Jejunum (tissue), 1 donor: ENCODE results near the gene CHL1.

DNA sequence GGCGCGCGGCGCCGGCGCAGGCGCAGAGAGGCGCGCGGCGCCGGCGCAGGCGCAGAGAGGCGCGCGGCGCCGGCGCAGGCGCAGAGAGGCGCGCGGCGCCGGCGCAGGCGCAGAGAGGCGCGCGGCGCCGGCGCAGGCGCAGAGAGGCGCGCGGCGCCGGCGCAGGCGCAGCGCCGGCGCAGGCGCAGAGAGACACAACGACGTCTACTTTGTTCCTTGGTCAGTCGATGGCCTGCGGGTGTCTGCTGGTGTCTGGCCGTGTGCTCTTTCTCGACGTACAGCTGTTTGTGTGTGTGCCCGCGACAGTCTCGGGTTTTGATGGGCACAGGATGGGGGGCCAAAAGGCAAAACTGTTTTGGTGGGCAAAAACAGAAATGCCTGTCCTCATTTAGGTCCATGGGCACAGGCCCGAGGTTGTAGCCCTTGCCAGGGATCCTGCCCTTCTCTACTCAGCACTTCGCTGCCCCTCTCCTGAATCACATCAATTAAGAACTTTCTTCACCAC is 184.9 kb upstream of the CHL1 start:
- PRO-cap: unidirectional peak, plus-strand start at position 223 of the sequence

DNA sequence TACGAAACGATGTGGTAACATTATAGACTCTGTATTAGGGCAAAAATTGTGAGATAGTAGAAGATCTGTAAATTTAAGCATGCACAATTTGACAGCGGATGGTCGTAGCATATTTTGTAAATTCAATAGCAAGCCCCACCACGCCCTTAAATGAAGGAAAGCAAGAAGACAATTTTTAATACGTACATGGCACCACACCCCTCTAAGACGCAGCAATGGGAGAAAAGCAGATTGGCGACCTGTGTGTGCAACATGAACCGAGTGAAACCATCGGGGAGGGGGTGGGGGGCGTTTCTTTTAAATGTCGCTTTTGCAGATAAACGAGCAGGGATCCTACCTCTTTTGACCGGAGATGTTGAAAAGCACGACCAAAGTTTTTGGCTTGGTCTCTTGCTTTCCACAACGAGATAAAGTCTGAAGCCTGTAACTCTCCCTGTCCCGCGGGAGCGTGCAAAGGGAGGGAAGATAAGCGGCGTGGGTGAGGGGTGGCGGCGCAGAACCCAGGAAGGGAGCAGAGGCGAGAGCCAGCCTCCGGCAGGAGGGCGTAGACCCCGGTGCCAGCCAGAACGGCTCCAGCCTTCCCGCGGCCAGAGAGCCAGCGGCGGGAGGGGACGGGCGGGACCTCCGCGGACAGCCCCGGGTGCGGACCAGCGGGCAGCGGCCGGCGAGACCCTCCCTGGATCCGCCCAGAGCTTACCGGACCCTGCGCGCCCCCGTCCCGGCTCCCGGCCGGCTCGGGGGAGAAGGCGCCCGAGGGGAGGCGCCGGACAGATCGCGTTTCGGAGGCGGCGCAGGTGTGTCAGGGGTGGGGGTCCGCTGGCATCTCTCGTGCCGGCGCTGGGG is at the start of gene CHL1:
CHL1 (plus strand) TSS at position 494 of the 843 bp plus-strand sequence.
- PRO-cap: bidirectional peak, plus-strand start at position 494 of the sequence, minus-strand start at position 348 of the sequence; bidirectional peak, plus-strand start outside the sequence, minus-strand start at position 736 of the sequence

- PRO-cap: no peak
Measured at GRCh38 chr3:264562-265073, 68.1 kb downstream of the CHL1 start.

DNA sequence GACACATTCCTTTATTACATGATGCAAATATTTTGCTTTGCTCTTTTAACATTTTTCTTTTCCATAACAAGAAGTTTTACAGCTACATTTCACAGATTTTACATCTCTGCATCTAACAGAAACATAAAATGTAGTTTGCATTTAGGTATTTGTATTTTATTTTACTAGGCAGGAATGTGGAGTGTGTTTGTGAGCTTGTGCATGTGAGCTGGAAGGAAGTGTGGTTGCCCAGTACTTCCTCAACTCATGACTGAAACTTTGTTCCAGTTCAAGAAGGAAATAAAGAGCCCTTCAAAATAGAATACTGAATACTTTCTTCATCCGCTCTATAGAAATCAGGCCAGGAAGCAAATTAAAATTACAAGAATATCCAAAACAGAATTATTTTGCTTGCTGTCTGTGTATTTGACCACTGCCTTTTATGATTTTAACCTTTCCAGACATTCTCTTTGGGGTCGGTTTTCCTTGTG is 81.3 kb downstream of the CHL1 start:
- PRO-cap: no peak

GRCh38 chr3:856094-856699 is 236.6 kb upstream of the CNTN6 start:
- PRO-cap: no peak

DNA sequence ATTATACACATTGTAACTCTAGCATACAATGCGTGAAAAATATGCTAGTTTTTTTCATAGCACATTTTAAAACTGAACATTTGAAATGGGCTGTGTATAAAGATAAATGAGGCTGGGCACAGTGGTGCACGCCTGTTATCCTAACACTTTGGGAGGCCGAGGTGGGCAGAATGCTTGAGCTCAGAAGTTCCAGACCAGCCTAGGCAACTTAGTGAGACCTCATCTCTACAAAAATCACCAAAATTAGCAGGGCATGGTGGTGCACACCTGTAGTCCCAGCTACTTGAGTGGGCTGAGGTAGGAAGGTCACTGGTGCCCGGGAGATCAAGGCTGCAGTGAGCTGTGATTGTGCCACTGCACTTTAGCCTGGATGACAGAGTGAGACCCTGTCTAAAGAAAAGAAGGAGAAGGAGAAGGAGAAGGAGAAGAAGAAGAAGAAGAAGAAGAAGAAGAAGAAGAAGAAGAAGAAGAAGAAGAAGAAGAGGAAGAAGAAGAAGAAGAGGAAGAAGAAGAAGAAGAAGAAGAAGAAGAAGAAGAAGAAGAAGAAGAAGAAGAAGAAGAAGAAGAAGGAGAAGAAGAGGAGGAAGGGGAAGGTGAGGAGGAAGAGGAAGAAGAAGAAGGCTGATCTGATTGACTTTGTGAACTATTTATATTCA is 188.7 kb downstream of the CNTN4 start:
- PRO-cap: no peak

DNA sequence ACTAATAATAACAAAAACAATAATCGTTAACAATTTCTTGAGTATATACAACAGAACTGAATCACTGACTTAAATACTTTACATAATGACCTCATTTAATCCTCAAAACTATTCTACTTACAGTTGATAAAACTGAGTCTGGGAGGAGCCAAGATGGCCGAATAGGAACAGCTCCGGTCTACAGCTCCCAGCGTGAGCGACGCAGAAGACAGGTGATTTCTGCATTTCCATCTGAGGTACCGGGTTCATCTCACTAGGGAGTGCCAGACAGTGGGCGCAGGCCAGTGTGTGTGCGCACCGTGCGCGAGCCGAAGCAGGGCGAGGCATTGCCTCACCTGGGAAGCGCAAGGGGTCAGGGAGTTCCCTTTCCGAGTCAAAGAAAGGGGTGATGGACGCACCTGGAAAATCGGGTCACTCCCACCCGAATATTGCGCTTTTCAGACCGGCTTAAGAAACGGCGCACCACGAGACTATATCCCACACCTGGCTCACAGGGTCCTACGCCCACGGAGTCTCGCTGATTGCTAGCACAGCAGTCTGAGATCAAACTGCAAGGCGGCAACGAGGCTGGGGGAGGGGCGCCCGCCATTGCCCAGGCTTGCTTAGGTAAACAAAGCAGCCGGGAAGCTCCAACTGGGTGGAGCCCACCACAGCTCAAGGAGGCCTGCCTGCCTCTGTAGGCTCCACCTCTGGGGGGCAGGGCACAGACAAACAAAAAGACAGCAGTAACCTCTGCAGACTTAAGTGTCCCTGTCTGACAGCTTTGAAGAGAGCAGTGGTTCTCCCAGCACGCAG is 163.9 kb downstream of the LRRN1 start:
- PRO-cap: no peak

GRCh38 chr3:4355223-4356097 is 52.3 kb downstream of the SETMAR start:
- PRO-cap: no peak

GRCh38 chr3:4493645-4493969 is 459 bp downstream of the ITPR1 start:
- PRO-cap: no peak

DNA sequence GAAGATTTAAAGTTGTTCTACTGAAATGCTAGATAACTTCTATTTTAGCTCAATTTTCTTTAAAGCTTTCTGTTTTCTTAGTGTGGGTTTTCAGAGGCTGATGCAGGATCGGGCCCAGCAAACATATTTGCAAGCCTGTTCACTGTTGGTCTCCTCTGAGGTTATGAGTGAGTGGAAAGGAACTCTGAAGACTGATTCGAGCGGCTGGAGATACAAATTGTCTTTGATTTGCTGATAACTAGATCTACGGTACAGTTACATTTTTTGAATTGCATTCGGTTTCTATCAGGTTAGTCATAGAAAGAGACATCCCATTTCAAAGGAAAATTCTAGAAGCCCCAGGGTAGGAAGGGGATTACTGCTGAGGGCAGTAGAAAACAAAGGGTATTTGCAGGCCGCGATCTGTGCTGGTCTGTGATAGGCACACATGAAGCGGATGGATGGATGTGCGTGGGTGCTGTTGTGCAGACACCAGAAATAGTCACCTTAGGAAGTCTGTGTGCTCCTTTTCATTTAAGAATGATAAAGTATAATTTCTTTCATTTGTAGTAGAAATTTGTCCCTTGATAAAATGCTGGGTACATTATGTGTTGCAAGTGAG is 228.4 kb downstream of the ITPR1 start:
- PRO-cap: no peak

GRCh38 chr3:4825520-4826666 is 153.3 kb upstream of the BHLHE40 start:
- PRO-cap: bidirectional peak, plus-strand start at chr3:4826581, minus-strand start at chr3:4826566

DNA sequence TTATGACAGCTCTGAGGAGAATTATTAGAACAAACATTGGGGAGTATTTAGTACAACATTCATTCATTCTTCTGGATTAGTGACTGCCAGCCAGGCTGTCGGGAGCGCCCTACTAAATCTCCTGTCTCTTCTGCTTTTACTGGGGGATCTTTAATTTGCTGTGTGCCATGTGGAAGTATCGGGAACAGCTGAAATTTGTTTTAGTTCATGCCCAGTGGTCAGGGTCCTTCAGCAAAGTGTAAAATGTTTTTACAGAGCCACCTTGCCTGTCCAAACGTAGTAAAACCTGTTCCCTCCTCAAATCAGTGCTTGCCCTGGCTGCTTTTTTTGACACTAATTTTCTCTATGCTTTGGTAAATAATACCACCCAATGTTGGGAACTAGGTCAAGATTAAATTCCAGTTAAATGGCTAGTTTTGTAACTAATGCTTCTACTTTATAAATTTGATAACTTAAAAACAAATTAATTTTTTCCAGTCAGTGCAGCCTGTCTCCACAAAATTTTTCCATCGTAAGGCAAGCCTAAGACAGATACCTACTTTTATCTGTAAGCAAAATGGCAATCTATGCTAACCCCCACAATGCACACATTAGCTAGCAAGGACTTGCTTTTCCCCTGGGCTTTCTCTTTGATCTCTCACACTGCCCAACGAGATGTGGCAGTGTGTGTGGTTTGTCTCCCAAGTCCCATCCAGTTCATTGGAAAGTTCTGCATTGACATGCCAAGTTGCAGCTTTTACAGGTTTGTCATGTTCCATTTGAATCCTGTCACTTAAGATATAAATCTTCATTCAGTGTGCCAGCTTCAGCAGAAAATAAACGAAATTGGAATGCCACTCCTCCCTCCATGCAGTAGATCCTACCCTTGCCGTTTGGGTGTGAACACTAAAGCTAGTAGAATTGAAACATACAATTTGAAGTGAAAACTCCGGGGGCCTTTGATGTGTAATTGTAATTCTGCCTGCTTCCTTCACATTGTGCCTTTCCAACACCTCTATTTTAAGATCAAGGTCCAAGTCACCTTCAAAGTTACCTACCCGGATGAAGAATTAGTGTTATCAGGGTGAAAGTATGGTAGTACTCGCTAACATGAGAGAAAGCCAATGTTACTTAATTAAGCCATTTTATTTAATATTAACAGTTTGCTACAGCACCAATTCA is 131.2 kb upstream of the BHLHE40 start:
- PRO-cap: no peak

- PRO-cap: bidirectional peak, plus-strand start at chr3:4984197, minus-strand start at chr3:4984234; bidirectional peak, plus-strand start at chr3:4984415, minus-strand start at chr3:4984327
Measured at GRCh38 chr3:4983869-4984601, 4.8 kb downstream of the BHLHE40 start.

DNA sequence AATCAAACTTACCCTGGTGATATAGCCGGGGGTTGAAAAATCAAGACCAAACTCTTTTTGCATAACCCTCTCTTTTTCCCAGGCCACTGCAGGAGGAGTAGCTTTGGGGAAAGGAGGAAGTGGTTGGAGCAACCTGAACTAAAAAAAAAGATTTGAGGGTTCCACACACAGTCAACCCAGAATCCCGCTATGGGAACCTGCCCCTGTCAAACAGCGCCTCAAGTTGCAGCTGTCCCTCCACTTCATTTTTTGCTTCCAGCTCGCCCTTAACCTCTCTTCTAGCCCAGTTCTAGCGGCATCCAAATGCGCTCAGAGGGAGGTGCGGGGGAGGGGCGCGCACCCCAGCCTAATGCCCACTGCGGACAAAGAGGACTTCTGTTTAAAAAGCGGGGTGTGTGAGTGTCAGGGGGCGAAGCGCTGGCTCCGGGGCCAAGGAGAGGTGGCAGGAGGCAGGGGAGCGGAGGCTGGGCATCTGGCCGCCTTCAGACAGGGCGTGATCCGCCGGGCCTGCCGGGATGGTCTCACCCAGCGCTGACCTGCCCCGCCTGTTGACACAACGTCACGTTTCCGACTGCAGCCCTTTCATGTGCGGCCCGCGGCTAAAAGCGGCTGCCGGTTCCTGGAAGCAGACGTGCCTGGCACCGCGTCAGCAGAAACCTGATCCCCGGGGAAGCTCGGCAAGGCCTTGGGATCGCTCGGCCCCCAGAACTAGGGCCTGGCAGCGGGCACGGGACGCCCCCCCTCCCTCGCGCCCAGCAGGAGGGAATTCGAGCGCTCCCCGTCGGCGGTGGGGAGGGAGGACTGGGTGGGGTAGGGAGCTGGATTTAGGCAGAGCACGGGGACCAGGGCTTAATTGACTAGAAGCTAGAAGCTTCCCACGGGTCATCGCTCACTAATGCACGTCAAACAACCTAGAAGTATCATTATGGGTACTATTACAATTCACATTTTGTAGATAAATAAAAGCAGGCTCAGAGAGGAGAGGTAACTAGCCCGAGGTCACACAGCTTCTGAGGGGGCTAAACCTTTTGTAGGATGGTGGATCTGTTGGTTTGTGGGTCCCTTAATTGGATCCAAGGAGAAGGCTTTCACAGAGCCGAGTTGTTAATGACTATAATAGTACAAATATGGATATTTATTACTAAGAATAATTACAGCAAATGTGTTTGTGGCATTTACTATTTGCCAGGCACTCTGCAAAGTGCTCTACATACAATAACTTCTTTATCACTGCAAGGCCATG is 7.6 kb downstream of the BHLHE40 start:
- PRO-cap: bidirectional peak, plus-strand start at position 602 of the sequence, minus-strand start at position 488 of the sequence

- PRO-cap: no peak
Measured at GRCh38 chr3:5187986-5188957, 765 bp downstream of the EDEM1 start.

DNA sequence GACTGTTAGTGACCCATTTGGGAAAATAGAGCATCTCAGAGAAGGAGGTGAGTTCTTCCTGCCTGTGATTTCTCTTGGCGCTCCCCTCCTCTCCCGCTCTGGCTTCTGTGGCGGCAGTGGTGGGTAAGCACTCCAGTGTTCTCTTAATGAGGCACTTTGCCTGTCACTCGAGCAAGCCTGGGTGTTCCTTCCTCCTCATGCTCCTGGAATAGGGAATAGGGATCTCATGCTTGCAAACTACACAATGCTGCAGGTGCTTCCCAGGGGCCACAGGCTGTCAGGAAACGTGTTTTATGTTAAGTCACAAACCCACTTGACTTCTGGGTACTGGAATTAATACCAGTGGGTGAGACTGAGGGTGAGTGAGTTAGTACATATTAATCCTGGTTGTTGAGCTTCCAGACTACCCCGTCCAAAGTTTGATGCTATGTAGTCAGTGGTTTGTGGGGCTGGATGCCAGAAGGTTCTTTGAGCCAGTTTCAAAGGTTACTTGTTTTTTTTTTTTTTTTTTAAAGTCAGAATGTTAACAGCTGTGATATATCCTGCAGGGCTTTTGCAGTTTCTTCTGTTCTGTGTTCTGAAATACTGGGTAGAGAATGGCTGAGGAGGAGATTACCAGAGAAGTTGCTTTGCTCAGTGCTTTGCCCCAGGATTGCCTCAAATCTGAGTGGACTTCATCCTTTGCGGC is 30.5 kb downstream of the EDEM1 start:
- PRO-cap: no peak

DNA sequence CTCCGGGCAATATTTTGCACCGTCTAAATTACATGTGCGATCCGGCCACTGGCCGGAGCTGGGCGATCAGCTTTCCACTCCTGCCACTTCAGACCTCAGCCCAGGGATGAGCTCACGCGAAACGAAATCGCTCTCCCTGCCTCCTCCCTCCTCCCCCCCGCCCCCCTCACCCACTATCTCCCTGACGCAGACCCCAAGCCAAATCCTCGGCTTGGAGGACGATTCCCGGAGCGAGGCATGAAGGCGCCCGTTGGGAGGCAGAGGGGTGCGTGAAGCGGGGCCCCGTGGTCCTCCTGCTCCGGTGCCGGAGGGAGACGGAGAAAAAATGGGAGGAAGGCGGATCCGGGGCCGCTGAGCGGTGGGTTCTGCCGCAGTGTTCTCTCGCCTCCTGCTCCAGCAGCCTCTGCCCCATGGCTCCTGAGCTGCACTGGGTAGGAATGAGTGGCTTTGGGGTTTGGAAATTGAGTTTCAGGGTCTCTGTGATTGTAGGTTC is 1.7 kb downstream of the GRM7 start:
- PRO-cap: no peak

DNA sequence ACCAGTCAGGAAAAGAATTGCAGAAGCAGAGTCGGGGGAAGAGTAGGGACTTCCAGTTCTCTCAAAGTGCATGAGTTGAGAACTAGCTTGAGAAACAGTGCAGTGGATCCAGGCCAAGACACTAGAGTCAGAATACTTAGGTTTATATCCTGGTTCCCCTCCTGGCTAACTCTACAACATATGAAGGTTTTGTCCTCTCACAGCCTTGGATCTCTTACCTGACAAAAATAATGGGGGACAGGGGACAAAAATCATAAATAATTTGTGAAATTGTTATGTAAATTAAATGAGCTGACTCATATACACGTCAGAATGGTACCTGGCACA is 150.0 kb downstream of the GRM7 start:
- PRO-cap: no peak

DNA sequence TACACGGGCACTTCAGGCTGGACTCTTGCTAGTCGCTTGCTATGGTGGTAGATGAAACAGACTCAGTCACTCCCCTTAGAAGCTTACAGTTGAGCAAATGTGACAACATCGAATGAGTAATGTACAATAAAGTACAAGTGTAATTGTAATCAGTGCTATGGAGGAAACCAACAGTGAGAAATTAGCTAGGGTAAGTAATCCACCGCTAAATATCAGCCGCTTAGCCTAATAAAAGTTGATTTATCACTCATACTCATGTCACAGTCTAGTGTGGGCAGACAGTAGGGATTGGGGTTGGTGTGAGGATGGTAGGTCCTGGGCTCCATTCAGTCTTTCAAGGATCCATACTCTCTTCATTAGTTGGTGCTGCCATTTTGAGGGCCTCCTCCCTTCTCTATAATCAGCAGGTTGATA is 693.5 kb downstream of the GRM7 start:
- PRO-cap: unidirectional peak, minus-strand start at position 209 of the sequence

DNA sequence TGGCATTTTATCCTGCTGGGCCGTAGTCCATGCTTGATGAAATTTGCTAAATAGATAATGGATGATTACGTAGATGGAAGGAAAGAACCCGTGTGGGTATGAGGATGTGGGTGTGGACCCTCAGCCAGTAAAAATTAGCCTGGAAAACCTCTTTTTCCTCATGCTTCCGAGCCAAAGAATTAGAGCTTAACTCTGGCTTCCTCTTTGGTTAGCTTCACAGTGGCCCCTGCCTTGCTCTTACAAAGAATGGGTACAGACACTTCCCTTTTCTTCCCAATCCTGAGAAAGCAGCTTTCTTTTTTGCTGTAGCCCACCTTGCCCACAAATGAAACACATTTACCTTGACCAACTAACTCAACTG is 786.1 kb downstream of the GRM7 start:
- PRO-cap: no peak